ENCODE data around the genes USP17L15, DEFB131A, CLNK and NKX3-2.

- PRO-cap, 2 experiments: no peak in any of the 2 experiments
- RAMPAGE, long total RNA, 5 experiments: no peak in any of the 5 experiments
Measured at GRCh38 chr4:9122677-9123064, 47.5 kb upstream of the FAM90A26 start.

DNA sequence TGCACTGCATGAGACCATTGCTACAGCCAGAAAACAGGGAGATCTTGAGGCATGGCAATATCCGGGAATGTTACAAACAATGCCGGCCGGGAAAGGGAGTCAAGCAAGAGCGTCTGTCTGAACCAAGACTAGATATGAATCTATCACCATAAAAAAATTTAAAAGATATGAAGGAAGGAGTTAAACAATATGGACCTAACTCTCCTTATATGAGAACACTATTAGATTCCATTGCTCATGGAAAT lies 46.5 kb upstream of the FAM90A26 start:
- PRO-cap, 2 experiments: no peak in any of the 2 experiments
- RAMPAGE, long total RNA, 5 experiments: no peak in any of the 5 experiments

- PRO-cap, 2 experiments: no peak in any of the 2 experiments
- RAMPAGE, long total RNA, 5 experiments: no peak in any of the 5 experiments
Measured at GRCh38 chr4:9234086-9234488, at the start of gene USP17L15. Gene USP17L15, plus strand, starts transcription at chr4:9234385.

- PRO-cap, 2 experiments: no peak in any of the 2 experiments
- RAMPAGE, long total RNA, 5 experiments: start-site peak on the plus strand in 1 of 5 experiments, at chr4:9444490-9444569 at its widest, 321 reads per replicate
Measured at GRCh38 chr4:9444237-9444659, at the start of gene DEFB131A. Gene DEFB131A, plus strand, starts transcription at chr4:9444414.

- PRO-cap, 2 experiments: no peak in any of the 2 experiments
- RAMPAGE, long total RNA, 5 experiments: no peak in any of the 5 experiments
Measured at GRCh38 chr4:9996721-9996990, 24.6 kb downstream of the SLC2A9 start.

- PRO-cap, 2 experiments: peak in 1 of 2 experiments; most common minus-strand start chr4:10079601 (in 1)
- RAMPAGE, long total RNA, 5 experiments: no peak in any of the 5 experiments
Measured at GRCh38 chr4:10079328-10079729, 37.3 kb downstream of the WDR1 start.

DNA sequence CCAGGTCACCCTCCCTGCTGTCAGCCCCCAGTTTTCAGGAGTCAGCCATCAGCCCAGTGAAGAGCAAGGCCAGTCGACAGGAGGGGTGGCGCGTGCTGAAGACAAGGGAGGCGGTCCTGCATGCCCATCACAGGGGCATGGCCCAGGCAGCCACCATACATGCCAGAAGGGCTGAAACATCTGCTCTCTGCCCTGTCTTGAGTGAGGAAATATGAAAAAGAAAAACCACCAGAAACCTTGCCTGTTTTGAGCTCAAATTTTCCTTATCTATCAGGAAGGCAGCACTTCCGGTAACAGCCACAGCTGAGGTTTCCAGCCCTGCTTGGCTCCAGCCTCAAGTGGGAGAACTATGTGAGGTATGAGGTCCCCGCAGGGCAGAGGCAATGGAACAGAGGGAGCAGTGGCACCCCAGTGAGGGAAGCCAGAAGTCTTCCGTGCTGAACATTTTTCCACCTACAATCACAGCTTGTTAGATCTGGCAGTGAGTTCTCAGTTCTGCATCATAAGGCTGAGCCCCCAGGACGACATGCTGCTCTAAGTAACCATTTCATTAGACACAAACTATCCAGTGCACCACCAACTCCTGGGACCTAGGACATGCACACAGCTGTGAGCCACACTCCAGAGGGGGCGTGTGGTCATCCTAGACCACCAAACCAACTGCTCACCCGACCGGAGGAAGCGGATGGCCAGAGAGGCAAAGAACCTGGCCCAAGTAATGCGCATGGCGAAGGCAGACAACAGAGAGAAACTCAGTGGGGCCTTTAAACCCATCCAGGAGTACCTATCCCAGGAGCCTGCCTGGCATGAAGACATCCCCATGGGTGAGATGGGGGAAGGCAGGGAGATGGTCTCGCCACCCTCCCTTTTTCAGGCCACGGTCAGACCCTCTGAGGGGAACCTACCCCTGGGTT lies 22.7 kb downstream of the WDR1 start:
- PRO-cap, 2 experiments: no peak in any of the 2 experiments
- RAMPAGE, long total RNA, 5 experiments: no peak in any of the 5 experiments

DNA sequence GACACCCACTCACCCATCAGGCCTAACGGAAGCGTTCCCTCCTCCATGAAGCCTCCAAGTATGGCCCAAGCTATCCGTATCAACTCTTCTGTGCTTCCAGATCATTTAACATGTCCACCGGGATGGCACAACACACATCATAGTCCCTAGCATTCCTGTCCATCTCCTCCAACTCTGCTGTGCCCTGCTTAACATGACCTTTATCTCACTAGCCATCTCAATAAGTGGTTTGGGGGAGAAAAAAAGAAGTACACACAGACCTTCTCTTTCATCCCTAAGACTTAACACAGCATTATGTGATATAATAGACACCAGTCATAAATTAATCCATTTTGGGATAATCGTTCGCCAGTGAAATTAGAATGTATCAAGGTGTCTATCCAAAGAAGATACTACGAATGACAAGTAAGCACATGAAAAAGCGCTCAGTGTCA lies 11.5 kb downstream of the WDR1 start:
- PRO-cap, 2 experiments: no peak in any of the 2 experiments
- RAMPAGE, long total RNA, 5 experiments: no peak in any of the 5 experiments

- PRO-cap, 2 experiments: peak in 1 of 2 experiments; most common plus-strand start chr4:10108980 (in 1); most common minus-strand start chr4:10108954 (in 1)
- RAMPAGE, long total RNA, 5 experiments: no peak in any of the 5 experiments
Measured at GRCh38 chr4:10108296-10109163, 8.1 kb downstream of the WDR1 start.

GRCh38 chr4:10112080-10112681 lies 4.4 kb downstream of the WDR1 start:
- PRO-cap, 2 experiments: no peak in any of the 2 experiments
- RAMPAGE, long total RNA, 5 experiments: no peak in any of the 5 experiments

DNA sequence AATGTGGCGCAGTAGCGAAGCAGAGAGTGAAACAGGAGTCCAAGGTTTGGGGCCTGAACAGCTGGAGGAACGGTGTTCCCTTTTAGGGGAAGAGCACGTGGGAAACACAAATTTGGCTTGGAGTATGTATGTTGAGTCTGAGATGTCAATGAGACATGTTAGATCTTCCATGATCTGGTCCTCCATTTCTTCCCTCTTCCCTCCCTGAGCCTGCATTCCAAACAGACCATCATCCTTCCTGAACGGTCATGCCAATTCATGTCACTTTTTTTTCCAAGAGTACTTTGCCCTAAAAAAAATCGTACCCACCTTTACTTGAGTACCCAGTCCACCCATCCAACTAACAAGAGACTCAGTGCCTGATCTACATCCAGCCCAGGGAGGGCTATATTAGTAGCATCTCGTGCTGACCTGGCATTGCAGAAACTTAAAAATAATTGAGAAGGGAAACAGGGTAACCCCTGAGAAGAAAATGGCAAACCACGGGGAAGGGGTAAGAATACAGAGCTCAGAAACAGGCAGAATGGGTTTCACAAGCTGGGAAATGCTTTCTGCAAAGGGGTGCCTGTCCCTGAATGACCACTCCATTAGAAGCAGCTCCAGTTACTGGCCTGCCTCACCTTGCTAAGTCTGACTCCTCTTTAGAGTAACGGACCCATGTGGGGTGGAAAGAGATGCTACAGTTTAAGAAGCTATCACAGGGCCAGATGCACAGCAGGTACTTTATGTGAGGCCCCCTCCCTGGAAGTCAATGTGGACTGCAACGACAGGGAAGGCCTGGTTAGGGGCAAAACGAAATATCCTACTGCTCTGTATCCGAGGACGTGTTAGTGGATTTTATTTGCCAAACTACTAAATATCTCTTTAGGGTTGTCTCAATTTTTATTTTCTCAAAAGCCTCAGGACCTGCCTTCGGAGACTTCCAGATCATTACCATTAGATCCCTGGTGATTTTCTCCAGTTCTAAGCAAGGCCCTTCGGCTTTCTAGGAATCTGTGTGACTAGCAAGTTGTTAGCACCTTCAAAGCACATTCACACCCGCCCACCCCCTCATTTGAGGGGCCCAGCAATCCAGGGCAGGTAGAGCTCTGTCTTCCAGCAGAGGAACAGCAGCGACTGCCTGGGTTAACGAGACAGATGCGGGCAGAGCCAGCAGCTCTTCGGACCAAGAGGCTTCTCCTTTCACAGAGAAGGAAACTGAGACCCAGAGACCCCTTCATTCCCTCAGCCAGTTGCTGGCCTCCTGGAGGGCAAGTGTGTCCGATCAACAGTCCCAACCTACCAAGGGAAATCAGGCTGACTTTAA lies 2.4 kb downstream of the WDR1 start:
- PRO-cap, 2 experiments: no peak in any of the 2 experiments
- RAMPAGE, long total RNA, 5 experiments: no peak in any of the 5 experiments

- PRO-cap, 2 experiments: peak in 1 of 2 experiments; most common plus-strand start chr4:10174491 (in 1); most common minus-strand start chr4:10174389 (in 1)
- RAMPAGE, long total RNA, 5 experiments: no peak in any of the 5 experiments
Measured at GRCh38 chr4:10174216-10174724, 57.7 kb upstream of the WDR1 start.

- PRO-cap, 2 experiments: no peak in any of the 2 experiments
- RAMPAGE, long total RNA, 5 experiments: no peak in any of the 5 experiments
Measured at GRCh38 chr4:10684679-10685149, at the start of gene CLNK. Gene CLNK, minus strand, starts transcription at chr4:10684768.

DNA sequence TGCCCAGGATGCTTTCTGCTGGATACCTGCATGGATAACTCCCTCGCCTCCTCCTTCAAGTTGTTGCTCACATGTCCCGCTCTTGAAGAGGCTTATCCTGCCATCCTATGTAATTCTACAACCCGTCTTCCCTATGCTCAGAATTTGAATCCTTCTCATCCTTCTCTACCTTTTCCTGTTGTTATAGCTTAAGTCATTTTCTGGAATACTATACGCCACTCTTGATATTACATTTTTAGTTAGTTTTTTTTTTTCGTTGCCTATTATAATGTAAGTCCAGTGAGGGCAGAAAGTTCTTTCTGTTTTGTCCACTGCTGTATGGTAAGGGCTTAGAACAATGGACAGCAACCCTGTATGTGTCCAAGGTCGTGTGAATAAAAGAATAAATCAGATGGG lies 39.7 kb upstream of the CLNK start:
- PRO-cap, 2 experiments: no peak in any of the 2 experiments
- RAMPAGE, long total RNA, 5 experiments: no peak in any of the 5 experiments

GRCh38 chr4:12116171-12116476 lies 687.4 kb upstream of the HS3ST1 start:
- PRO-cap, 2 experiments: no peak in any of the 2 experiments
- RAMPAGE, long total RNA, 5 experiments: no peak in any of the 5 experiments

DNA sequence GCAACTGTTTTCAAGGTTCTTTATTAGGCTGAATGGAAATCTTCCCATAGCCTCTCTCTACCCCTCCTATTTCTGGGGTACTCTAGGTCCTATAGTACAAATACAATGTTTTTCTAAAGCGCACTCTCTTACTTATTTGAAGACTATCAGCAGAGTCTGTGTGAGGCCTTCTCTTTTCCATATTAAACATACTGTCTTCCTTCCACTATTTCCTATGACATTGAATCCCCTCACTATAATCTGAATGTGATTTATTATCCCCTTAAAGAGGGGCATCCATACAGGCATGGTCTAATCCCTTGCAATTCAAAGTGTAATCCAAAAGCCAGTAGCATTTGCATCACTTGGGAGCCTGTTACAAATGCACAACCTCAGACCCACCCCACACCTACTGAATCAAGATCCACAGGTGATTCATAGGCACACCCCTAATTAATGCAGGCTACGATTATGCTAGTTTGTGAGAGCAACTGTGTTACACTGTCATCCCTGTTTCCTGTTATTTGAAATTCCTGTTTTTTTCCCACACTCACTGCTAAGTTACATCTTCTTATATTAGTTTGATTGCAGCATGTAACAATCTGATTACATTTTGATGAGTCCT lies 120.1 kb downstream of the RAB28 start:
- PRO-cap, 2 experiments: no peak in any of the 2 experiments
- RAMPAGE, long total RNA, 5 experiments: no peak in any of the 5 experiments

DNA sequence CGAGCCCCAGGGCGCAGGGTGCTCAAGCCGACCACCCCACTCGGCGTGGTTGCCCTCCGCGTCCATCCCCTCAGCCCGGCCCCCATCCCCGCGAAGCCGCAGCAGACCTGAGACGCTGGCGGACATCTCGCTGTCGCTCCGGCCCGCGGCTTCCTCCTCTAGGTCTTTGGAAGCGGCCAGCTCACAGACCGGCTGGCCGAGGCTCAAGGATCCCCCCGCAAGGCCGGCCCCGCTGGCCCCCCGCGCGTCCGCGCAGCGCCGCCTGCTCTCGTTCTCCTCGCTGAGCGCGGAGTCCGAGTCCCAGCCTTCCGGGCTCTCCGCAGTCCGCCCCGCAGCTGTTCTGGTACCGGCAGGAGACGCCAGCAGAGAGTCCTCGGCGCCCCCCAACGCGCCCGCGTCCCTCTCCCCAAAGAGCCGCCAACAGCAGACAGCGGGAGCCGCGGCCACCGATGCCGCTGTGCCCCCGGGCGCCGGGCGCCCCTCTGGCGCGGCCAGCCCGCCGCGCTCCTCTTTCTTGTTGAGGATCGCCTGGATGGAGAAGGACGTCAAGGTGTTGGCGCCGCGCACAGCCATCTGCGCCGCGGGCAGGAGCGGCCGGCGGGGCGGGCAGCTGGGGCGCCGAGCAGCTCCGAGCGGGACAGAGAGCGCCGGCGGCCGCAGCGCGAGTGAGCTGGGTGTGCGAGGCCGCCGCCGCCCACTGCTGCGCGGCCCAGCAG lies at the start of gene NKX3-2:
TSS of gene NKX3-2 (minus strand) at position 667 of the 716 bp plus-strand sequence.
- PRO-cap, 2 experiments: no peak in any of the 2 experiments
- RAMPAGE, long total RNA, 5 experiments: no peak in any of the 5 experiments

DNA sequence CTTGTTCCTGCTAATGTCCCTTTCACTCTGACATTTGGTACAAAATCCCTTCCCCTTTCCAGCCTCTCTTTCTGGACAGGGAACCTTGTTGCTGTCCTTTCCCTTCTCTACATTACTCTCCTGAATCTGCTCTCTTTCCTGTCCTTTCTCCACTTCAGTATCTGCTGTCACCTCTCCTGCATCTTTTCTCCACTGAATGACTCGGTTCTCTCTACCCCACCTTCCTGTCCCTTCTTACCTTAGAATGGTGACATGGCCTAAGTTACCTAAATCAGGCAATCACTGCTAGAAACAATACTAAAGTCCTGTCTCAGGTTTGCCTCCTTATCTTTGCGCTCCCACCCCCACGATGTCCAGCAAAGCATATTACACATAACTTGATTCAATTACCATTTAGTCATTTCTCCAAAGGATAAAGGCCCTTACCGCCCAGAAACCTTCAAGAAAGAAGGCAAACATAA lies 946 bp downstream of the BOD1L1 start:
- PRO-cap, 2 experiments: no peak in any of the 2 experiments
- RAMPAGE, long total RNA, 5 experiments: no peak in any of the 5 experiments

GRCh38 chr4:14910255-14910774 lies 92.0 kb upstream of the CPEB2 start:
- PRO-cap, 2 experiments: no peak in any of the 2 experiments
- RAMPAGE, long total RNA, 5 experiments: no peak in any of the 5 experiments

DNA sequence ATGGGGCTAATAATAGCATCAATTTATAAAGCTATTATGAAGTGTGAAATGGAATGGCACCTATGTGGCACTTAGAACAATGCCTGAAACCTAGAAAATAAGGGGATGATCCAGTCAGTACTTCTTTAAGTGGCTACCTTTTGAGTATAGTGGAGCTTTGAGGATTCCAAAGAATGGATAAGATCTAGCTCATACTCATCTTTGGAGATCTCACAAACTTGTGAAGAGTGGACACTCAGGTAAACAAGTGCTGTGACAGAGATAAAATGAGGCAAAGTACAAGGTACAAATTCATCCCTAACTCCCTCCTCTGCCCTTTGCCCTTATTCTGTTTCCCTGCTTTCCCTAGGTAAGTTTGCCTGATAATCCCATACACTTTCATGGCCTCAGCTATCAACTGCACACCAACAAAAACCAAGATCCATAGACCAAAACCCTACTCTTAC lies 16.5 kb upstream of the CPEB2 start:
- PRO-cap, 2 experiments: no peak in any of the 2 experiments
- RAMPAGE, long total RNA, 5 experiments: no peak in any of the 5 experiments